H7 (cell line): Measurements from ENCODE around the genes PCDHB8 and PCDHB13.

DNA sequence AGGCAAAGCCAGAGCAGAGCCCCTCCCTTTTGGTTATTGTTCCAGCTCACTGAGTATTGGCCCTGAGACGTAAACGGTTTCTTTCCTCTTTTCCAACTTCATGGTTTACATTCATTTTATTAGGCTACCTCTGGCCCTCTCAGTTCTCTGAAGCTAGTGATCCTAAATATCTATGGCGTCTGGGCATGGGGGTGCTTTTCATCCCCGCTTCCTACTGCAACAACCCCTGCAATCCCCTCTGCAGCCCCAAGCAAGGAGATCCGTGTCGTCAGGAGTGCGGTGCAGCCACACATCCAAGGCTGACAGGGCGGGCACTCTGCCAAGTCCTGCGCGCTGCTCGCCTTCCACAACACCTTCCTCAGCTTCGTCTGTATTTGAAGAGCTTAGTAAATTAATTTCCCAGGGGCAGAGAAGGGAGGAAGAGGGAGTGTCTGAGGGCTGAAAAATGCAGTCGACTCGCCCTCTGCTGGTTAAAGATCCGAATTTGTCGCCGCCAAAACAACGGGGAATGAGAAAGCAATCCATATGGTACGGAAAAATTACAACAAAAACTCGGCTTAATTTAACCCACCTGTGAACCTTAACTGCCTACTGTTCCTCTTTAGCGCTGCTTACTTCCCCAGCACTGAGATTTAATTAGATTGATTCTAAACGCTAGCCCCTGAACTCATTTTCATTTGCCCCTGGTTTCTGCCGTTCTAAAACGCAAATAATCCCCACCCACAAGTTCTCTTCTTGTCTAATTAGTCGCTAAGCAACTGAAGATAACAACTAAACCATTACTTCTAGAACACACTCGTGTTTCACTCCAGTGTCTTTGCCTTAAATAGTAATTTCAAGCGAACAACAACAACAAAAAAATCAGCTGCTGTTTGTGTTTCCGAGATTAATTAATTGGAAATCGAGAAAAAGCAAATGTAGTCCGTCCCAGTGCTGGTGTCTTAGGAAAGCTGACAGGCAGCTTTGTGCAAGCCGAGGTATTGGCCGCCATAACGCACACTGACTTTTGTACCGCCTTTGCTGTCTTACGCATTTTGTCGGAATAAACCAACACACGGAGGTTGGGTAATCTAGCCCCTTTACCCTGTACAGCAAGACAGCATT, 10.9 kb upstream of the PCDHB1 start:
- RAMPAGE, long total RNA = no peak

GRCh38 chr5:141041009-141041595, 10.1 kb upstream of the PCDHB1 start:
- RAMPAGE, long total RNA = no peak

- RAMPAGE, long total RNA = no peak
Measured at GRCh38 chr5:141177449-141178261, at the start of gene PCDHB8. Gene PCDHB8 (plus strand): TSS chr5:141177790.

GRCh38 chr5:141213871-141214187, at the start of gene PCDHB13:
Gene PCDHB13 (plus strand): TSS chr5:141213919.
- RAMPAGE, long total RNA = no peak

DNA sequence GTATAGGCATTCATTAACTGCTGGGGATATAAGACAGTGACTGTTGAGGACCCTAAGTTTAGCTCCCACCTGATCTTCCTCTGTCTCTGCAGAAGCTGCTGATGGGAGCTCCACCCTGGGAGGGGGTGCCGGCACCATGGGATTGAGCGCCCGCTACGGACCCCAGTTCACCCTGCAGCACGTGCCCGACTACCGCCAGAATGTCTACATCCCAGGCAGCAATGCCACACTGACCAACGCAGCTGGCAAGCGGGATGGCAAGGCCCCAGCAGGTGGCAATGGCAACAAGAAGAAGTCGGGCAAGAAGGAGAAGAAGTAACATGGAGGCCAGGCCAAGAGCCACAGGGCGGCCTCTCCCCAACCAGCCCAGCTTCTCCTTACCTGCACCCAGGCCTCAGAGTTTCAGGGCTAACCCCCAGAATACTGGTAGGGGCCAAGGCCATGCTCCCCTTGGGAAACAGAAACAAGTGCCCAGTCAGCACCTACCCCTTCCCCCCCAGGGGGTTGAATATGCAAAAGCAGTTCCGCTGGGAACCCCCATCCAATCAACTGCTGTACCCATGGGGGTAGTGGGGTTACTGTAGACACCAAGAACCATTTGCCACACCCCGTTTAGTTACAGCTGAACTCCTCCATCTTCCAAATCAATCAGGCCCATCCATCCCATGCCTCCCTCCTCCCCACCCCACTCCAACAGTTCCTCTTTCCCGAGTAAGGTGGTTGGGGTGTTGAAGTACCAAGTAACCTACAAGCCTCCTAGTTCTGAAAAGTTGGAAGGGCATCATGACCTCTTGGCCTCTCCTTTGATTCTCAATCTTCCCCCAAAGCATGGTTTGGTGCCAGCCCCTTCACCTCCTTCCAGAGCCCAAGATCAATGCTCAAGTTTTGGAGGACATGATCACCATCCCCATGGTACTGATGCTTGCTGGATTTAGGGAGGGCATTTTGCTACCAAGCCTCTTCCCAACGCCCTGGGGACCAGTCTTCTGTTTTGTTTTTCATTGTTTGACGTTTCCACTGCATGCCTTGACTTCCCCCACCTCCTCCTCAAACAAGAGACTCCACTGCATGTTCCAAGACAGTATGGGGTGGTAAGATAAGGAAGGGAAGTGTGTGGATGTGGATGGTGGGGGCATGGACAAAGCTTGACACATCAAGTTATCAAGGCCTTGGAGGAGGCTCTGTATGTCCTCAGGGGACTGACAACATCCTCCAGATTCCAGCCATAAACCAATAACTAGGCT, 22.4 kb downstream of the PCDHGC5 start:
- RAMPAGE, long total RNA = no peak

- RAMPAGE, long total RNA = no peak
Measured at GRCh38 chr5:141531714-141532369, 43.0 kb downstream of the PCDHGC5 start.

DNA sequence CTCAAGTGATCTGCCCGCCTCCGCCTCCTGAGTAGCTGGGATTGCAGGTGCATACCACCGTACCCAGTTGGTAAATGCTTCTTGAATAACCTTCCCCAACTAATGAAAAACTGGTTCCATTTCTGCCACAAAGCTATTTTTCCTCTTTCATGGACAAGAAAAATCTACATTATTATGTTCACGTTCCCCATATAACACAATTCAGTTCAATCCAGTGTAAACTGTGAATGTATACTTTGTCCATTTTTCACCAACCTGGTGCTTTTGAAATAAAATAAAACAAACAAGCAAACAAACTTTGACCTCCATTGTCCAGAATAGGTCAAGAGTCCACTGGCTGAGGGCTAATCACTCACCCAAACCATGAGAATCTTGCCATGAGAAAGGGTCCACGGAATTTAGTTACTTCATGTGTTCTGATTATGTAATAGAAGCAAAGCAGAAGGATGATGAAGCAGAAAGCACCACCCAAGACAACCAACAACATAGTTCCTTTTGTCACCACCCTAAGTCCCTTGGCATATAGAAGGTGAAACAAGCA, 28.7 kb downstream of the DIAPH1 start:
- RAMPAGE, long total RNA = no peak

DNA sequence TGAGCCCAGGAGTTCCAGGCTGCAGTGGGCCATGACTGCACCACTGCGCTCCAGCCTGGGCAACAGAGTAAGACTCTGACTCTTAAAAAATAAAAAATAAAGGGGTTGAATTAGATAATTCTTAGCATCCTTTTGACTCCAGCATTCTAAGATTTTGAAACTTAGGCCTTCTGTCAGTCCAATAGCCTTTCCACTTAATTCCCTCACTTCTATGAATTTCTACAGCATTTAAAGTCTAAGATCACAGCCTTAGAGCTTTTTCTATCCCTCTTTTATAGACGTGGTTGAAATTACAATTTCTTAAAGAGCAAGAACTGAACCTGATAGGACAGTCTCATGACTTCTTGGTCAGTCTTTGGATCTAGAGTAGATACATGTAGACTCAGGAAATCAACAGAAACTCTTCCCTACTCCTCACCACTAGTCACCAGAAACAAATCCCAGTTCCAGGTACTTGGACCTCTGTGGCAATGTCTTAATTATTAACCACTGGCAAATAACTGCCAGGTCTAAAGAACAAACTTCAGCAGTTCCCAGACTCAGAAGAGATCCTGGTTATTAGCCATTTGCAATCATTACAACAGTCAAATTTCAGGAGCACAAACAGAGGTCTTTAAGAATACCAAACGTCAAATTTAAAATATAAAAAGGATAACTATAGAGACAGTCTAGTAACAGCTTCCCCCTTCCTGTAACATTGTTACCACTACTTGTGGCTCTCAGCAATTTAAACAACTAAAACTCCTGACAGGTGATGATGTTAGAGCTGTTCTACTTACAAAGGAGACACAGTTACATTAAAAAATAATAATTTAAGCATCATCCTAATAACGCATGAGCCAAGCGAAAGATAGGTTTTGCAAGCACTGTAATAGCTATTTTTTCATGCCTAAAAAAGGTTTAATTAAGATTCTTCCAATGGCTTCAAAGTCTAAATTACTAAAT, 10.3 kb downstream of the DIAPH1 start:
- RAMPAGE, long total RNA = no peak

GRCh38 chr5:141622940-141623864, 4.4 kb upstream of the DIAPH1 start:
- RAMPAGE, long total RNA = no peak

GRCh38 chr5:141636186-141636653, 429 bp downstream of the HDAC3 start:
- RAMPAGE, long total RNA = no peak

GRCh38 chr5:141637119-141638004, 565 bp downstream of the RELL2 start:
- RAMPAGE, long total RNA = no peak

- RAMPAGE, long total RNA = no peak
Measured at GRCh38 chr5:141638005-141638474, 1.2 kb downstream of the RELL2 start.

DNA sequence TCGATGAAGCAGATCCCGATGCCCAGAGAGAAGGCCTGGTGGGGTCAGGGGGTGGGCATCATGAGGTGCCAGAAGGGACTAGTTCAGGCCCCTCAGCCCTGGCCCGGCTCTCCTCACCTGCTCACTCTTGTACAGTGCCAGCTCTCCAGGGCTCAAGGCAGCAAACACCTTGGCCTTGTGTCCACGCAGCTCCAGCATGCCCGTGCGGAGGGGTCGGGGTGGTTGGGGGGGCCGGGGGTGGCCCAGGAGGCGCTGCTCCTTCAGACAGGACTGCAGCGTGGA, 9.5 kb downstream of the ARAP3 start:
- RAMPAGE, long total RNA = no peak

- RAMPAGE, long total RNA = no peak
Measured at GRCh38 chr5:141851642-141852560, 26.3 kb downstream of the PCDH1 start.

DNA sequence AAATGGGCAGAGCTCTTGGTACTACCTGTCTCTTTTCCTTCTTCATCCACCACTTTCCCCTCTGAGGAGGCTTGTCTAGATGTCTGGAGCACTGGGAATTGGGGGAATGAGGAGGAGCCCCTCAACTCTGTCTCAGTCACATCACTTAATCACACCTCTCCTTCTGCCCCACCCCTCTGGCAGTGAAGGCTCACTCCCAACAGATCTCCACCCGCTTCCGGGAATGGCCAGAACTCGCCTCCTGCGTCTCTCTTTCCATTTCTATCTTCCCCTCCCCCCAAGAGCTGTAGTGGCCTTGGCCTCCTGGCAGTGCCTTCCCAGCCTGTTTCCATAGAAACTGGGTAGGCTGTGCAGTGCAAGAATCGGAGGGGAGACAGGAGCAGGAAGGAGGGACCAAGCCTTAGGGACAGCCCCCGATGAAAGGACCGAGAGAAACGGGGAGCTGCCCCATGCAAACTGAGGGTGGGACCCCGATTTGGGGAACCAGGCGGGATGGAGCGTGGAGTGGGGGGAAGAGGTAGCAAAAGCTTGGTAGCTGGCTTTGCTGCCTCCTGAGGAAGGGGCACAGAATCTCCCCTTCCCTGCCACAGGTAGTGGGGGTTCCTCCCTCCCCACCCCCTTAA, 4.4 kb upstream of the PCDH1 start:
- RAMPAGE, long total RNA = no peak

DNA sequence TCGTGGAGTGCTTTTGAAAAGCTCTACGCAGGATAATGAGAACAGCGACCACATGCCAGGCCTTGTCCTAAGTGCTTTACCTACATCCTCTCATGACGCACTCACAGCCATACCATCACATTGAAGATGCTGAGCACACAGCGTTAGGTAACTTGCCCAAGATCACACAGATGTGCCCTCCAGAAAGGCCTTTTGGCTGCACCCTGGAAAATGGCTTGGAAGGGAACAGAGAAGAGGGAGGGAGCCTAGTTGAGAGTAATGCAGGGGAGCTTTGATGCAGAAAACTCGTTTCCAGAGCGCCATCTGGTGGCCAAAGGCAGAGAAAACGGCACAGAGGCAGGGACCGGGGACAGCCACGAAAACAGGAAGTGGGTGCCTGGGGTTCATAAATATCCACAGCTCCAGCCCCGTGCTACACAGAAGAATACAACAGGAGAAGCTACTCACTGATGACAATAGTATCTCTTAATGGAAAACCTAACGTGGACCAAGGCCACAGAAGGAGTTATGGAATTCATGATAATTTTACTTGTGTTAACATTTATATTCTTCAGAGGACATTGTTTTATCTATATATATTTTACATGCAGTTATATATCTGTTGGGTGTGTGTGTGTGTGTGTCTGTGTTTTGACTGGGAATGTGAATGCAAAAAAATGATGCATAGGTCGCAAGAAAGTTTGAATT, 2.7 kb upstream of the PCDH12 start:
- RAMPAGE, long total RNA = no peak

DNA sequence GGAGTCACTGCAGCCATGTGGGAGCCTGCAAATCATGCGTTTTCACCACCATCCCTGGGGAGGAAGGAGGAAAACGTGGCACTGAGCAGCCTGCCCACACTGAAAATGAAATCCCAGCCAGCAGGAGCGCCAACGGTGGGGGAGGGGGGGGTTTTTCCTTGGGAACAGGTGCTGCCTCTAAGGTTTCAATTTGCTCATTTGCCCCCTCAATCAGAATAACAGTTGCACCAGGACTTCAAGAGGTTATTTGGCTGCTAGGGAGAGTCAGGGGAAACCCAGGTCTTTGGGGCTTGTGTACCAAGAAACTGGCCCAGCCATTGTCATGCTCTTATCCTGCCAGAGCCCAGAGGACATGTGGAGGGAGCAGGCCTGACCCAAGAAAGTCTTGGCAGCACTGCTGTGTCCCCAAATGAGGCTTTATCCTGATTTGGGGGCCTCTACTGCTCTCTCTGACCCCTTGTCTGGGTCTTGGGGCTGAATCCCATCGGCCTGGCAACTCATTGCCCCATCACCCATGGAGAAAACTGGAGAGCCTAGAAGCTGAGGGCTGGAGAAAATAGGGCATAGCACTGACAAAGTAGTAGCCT, 66.5 kb downstream of the NDFIP1 start:
- RAMPAGE, long total RNA = no peak

DNA sequence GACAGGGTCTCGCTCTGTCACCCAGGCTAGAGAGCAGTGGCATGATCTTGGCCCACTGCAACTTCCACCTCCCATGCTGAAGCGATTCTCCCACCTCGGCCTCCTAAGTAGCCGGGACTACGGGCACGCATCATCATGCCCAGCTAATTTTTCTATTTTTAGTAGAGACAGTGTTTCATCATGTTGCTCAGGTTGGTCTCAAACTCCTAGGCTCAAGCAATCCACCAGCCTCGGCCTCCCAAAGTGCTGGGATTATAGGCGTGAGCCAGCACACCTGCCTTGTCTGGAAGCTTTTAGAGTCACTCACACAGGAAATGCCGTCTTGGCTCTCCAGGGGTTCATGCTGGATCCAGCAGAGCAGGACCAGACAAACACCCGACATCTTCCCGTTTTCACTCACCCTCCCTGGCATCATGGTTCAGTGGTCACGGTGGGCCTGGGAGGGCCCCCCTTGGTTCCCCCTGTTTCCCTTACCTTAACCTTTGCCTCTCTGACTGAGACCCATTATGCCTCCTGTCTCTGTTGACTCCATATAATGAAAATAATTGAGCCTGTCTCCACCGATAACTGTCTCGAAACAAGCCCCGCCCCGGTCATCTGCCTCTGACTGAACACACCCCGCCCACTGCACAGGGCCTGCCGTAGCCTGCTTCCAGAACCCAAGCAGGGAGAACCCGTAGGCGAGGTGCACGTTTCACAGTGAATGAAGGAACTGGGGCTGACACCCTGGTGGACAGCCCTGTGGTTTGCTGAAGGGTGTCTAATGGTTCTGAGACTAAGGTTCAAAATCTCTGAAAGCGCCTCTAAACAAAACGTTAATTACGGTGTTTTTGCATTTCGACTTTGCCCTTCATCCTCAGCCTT, 39.5 kb upstream of the SPRY4 start:
- RAMPAGE, long total RNA = no peak

DNA sequence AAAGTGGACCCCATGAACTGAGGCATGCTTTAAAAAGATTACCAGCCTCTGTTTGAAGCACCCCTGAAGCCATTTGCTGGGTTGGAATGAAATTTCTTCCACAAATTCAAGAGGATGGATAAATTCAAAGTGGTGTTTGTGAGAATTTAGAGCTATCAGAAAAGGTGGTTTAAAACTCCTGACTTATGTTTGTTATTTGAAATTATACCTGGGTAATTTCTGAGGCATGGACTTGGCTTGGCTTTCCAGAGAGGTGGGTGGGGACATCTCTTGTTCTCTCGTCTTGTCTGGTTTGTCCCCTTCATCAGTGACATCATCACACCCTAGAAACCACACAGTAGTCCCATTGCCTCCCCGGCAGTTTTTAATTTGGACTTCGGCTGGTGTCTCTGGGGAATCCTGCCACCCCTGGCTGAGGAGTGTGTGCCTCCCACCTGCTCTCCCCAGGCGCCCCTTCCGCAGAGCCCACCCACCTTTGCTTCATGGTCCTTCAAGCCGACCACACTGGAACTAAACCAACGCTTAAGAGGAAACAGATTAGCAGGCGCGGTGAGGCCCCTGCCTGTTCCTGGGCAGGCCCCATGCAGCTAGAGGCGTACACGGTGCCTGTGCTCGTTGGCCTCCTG, 107.4 kb upstream of the SPRY4 start:
- RAMPAGE, long total RNA = no peak

DNA sequence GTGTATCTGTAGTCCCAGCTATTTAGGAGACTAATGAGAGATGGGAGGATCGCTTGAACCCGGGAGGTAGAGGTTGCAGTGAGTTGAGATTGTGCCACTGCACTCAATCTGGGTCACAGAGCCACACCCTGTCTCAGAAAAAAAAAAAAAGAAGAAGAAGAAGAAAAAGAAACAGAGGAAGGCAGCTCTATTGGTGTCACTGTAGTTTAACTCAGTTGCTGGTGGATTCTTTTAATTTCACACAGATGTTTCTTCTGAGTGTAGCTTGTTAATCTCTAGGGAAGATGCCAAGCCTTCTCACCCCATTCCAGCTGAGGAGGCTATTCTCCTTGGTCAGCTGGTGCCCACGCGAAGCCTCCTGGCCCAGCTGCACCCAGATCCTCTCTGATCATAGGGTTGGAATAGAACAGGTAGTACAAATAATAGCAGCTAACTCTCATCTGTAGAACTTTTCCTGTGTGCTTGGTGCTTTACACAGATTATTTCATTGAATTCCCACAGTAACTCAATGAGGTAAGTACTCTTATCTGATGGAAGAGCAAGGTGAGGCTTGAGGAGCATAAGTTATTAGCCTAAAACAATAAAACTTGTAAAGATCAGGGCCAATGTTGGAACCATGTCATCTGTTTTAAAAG, 113.8 kb upstream of the SPRY4 start:
- RAMPAGE, long total RNA = no peak